Mesenchymal stem cell of Wharton's jelly (primary cell): ENCODE data around the genes TEX36 and NPS.

GRCh38 chr10:125118085-125118645 lies 90.3 kb upstream of the CTBP2 start:
- CAGE, long polyA plus RNA, result no peak

- CAGE, long polyA plus RNA, result no peak
Measured at GRCh38 chr10:125139605-125139995, 111.7 kb upstream of the CTBP2 start.

DNA sequence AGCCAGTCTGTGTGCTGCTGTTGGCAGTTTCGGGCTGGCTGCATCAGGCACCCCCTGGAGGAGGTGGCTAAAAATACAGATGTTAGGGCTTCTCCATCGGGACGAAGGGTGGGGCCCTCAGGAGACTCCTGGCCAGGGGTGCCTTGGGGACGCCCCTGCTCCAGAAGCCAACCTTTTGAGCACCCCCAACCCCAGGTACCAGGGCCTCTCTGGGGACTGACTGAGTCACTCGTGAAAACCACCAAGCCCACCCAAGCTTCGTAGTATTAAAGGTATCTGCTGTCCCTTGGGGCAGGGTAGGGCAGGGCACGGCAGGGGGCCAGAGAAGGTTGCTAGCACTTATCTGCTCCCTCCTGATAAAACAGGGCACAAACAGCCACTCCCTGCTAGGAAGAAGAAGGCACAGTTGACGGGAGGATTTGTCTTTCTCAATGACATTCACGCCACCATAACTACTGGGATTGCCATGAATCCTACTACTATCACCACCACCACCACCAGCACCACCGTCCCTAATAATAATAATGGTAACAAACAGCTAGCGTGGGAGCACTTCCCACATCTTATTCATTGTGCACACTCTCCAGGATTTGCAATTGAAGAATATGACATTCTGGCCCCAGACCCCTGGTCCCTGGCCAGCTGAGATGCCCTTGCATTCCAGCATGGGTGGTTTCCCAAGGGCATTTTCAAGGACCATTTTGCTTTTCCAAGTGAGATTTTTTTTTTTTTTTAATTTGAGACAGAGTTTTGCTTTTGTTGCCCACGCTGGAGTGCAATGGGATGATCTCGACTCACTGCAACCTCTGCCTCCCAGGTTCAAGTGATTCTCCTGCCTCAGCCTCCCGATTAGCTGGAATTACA lies 117.6 kb upstream of the CTBP2 start:
- CAGE, long polyA plus RNA, result no peak

DNA sequence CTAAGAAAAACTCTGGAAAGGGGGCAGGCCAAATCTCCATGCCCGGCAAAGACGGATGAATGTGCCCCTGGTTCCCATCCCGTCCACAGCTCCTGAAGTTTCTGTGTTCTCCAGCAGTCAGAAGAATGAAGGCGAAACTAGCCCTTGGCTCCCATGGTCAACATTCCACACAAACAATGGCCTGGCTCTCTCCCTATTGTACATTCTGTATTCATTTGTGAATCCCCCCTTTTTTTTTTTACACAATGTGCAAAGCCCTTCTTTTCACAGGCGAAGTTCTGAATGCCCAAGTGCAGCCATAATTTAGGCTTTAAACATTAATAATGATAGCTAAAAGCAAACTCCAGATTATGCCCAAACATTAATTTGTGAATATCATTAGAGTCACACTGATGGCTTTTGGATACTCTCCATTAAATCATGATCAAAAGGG lies 127.3 kb upstream of the CTBP2 start:
- CAGE, long polyA plus RNA, result no peak

GRCh38 chr10:125281481-125281680 lies 253.5 kb upstream of the CTBP2 start:
- CAGE, long polyA plus RNA, result no peak

- CAGE, long polyA plus RNA, result no peak
Measured at GRCh38 chr10:125316600-125316975, 288.7 kb upstream of the CTBP2 start.

- CAGE, long polyA plus RNA, result no peak
Measured at GRCh38 chr10:125666540-125666739, 16.5 kb downstream of the TEX36 start.

- CAGE, long polyA plus RNA, result no peak
Measured at GRCh38 chr10:125682982-125683379, at the start of gene TEX36. Gene TEX36 (minus strand): TSS chr10:125683163.

DNA sequence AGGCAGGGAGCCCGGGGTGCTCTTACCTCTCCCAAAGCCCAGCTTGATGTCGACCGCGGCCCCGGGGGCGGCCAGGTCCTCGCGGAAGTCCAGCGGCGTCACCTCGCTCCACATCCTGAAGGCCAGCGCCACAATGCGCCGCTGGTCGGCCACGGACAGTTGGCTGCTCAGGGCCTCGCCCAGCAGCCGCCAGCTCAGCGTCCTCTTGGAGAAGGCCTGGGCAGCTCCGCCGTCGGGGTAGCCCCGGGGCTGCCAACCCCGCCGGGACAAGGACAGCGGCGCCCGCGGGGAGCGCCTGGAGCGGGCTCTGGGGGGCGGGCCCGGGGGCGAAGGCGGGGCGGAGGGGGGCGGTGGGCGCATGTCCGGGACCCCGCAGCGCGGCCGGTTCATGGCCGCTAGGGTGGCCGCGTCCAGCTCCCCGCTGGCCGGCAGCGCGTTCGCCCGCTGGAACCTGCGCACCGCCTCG lies 1.8 kb downstream of the MMP21 start:
- CAGE, long polyA plus RNA, result no peak

- CAGE, long polyA plus RNA, result no peak
Measured at GRCh38 chr10:125836323-125837147, 13.2 kb downstream of the BCCIP start.

DNA sequence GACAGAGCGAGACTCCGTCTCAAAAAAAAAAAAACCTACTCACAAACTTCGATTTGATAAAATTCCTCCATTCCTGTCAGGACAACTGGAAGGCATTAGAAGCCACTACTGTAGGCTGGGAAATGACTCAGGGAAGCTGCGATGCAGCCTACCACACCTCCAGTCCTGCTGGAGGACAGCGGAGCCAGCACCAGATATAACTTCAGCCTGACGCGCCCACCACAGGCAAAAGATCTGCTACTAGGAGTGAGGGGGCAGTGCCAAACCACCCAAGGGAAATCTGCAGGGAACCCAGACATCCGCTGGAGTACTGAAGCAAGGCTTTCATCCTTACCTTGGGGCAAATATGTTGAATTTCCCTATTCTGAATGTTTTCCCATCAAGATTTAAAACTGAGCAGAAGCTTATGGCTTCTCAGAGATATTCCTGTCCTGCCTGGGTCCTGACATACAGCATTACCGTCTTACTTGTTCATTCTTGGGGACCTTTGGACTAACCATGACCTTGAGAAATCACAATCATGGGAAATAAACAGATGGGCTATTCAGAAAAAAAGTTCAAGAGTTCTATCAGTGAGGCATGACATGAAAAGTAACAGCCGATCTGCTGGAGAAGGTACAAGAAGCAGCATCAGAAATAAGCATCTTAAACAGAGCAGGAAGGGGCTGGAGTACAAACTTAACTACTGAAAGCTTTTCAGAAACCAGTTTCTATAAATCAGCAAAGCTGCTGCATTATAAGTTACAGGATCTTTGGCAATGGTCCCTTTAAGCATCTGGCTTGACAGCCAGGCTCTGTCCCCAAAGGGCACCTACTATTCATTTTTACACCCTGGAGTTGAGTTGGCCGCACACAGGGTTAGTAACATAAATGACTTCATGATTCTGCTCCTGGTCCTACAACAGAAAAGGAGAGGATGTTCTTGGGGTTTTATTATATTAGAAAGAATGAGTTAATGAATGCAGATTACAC lies 20.5 kb downstream of the BCCIP start:
- CAGE, long polyA plus RNA, result no peak

- CAGE, long polyA plus RNA, result no peak
Measured at GRCh38 chr10:125902927-125903320, 6.6 kb downstream of the FANK1 start.

DNA sequence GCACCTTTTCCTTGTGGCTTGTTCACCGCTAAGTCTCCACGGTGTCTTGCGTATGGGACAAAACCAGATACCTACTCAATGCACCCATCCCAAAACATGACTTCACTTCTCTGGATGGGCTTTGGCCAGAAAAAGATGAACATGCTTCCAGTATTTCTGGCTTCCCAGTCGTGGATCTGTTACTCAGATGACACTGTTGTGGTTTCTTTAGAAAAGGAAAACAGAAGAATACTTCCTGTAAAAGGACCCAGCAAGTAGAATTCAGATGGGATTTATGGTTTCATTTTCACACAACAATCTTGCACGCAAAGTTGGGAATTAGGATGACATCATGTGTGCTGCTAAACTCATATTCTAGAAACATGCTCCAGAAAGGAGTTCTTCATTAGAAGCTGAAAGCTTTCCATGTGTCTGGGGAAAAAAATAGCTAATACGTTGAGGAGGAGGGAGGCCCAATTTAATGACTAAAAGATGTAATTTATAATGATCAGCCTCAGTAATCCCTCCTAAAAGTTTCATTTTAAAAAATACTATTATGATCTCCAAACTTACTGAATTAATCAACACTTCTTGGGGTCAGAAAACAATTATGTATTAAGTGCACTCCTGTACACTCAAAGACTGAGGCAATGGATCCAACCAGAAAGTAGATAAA lies 216.6 kb downstream of the ADAM12 start:
- CAGE, long polyA plus RNA, result no peak

- CAGE, long polyA plus RNA, result no peak
Measured at GRCh38 chr10:126469281-126469659, 81.0 kb upstream of the ADAM12 start.

DNA sequence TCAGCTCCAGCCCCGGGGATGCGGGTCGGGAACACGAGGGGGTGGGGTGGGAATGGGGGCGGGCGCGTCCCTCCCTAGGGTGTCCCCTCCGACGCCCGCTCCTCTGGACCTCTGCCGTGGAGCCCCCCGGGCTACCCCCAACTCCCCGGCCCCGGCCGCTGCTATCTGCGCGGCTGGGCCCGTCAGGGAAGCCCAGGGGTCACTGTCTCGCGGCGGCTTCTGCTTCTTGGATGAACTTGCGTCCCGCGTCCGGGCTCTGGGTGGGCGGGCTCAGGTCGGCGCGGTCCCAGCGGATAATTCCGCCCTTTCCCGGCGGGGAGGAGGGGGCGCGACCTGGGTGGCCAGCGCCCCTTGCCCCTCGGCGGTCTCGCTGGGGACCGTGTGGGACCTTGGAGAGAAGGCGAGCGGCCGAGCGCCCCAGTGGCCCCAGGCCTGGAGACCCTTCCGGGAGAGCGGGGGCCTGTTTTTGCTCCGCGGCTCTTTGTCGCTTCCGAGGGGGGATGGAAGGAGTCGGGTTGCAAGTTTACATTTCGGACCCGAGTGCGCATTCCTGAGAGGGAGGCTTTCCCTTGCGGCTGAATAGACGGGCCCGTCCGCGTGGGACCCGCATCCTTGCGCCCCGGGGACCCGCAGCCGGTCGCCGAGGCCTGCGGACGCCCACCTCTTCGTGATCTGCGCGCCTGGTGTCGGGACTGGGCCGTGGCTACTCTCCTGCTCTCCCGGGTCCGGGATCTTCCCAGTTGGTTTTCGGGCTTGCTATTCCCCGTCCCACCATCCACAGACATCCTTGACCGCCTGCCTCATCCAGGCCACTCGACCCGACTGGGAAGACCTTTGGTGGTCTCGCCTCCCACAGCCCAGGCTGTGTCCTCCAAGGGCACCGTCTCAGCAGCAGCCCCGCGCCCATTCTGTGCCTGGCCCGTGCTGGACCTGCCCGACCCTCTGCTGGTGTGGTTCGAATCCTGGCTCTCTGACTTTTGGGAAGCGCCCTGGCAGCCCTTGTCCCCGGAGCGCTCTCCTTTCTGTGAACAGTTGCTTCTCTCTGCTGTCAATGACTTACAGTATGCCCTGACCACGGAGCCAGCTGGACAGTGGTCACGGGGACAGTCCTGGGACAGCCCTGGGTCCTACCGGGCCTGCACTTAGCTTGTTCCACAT lies 903 bp downstream of the DOCK1 start:
- CAGE, long polyA plus RNA, result no peak

- CAGE, long polyA plus RNA, result no peak
Measured at GRCh38 chr10:127012167-127012366, 106.8 kb downstream of the DOCK1 start.

- CAGE, long polyA plus RNA, result no peak
Measured at GRCh38 chr10:127013101-127014057, 108.2 kb downstream of the DOCK1 start.

DNA sequence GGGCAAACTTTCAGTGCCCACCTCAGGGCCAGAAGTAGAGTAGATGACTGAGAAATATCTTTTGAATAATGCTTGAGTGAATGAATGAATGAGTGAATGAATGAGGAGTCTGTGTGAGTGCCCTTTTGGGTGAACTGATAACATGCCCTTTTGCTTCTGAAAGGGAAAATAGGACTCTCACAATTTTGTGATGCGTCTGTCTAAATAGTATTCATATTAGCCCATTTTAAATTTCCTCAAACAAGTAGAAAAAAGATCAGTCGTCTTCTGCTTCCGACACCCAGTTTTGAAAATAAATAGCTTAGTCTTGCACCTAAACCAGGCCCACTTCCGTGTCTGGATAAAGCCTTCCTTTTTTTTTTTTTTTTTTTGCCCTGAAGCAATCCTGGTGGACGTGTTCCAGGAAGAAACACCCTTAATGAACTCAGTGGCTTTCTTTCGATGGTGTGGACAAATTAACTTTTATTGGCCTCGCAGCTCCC lies 32.9 kb downstream of the INSYN2A start:
- CAGE, long polyA plus RNA, result no peak

- CAGE, long polyA plus RNA, result no peak
Measured at GRCh38 chr10:127441227-127441769, 107.8 kb upstream of the NPS start.

DNA sequence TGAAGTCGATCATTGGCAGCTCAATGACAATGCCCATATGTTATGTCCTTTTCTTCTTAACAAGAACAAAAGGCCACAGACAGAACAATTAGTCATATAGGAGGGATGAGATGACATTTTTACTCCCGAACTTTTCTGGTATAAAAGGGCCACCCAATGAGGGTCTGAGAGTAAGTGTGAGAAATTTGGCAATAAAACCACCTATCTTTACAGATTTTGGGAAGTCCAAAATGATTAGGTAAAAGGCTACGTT lies at the start of gene NPS:
TSS of gene NPS (plus strand) at position 171 of the 253 bp plus-strand sequence.
- CAGE, long polyA plus RNA, result no peak